Metastatic Breast Carcinoma in the Brain (tissue), 10 donors: ENCODE data around the gene ATG2B.

DNA sequence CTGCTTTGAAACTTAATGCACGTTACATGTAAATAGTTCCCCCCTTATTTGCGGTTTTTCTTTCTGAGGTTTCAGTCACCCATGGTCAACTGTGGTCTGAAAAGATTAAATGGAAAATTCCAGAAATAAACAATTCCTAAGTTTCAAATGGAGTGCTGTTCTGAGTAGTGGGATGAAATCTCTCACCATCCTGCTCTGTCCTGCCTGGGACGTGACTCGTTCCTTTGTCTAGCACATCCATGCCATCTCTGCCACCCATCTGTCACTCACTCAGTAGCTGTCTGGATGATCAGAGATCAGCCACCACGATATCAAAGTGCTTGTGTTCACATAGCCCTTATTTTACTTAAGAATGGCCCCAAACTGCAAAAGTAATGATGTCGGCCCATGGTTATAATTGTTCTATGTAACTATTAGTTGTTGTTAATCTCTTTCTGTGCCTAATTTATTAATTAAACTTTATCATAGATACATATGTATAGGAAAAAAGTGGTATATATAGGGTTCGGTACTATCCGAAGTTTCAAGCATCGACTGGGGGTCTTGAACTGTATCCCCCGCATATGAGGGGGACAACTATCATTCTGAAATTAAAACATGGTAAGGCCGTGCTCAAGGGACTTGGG, 51.4 kb upstream of the DICER1 start:
- PRO-cap, 10 experiments: no peak in any of the 10 experiments

DNA sequence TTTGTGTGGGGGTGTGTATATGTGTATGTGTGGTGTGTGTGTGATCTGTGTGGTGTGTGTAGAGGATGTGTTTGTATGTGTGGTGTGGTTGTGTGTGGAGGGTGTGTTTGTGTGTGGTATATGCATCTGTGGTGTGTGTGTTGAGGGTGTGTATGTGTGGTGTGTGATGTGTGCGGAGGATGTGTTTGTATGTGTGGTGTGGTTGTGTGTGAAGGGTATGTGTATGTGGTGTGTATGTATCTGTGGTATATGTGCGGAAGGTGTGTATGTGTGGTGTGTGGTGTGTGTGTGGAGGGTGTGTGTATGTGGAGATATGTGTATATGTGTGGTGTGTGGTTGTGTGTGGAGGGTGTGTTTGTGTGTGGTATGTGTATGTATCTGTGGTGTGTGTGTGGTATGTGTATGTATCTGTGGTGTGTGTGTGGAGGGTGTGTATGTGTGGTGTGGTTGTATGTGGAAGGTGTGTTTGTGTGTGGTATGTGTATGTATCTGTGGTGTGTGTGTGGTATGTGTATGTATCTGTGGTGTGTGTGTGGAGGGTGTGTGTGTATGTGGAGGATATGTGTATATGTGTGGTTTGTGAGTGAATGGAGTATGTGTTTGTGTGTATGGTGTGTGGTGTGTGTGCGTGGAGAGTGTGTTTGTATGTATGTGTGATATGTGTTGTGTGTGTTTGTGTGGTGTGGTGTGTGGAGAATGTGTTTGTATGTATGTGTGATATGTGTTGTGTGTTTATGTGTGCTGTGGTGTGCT, 61.2 kb downstream of the CLMN start:
- PRO-cap, 10 experiments: no peak in any of the 10 experiments

- PRO-cap, 10 experiments: no peak in any of the 10 experiments
These were observed 9.1 kb downstream of the CLMN start for GRCh38 chr14:95310625-95311022.

DNA sequence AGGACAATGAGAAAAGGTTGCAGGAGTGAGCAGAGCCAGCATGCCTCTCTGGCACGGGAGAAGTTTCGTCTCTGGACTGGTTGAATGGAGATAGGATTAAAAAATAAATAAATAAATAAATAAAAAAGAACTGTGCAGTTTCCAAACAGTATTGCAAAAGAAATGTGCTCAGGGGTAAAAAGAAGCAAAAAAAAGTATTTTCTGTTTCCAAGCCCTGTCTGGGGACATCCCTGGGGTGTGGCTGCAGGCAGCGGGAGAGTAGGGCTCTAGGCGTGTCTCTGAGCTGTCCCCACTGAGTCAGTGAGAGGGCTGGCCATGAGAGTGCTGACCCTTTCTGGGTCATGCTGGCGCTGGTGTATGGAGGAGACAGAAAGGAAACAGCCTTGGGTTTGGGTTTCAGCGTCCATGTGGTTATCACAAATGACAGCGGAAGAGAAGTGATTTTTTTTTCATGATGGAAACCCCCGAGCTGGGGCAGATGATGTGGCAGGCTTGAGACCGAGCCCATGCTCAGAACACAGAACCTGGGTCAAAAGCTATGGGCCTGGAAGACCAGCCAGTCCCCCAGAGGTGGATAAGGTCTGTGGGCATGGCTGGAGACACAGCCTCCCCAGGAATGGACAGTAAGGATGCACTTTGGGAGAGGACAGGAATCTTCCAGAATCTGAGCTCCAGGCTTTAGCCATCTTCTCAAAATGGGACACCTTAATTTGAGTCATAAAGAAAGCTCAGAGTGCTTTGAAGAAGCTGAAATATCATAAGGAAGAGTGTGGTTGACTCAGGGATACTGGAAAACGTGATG, 36.3 kb downstream of the SYNE3 start:
- PRO-cap, 10 experiments: no peak in any of the 10 experiments

DNA sequence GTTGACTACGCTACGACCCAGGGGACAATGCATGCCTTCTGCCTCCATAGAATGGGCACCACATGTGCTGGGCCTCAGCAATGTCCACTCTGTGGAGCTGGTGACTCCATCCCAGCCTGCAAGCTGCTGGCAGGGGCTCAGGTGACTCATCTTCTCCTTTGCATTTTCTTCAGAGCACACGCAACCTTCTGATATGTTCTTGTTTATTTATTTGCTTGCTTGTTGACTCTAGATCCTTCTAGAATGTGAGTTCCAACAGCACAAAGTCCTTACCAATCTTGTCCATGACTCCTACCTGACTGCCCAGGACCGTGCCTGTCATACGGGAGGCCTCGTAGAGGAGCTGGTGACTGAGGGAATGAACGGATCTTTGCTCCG, 15.4 kb downstream of the SYNE3 start:
- PRO-cap, 10 experiments: peak in 1 of 10 experiments; most common minus-strand start position 91 of the sequence (in 1)

DNA sequence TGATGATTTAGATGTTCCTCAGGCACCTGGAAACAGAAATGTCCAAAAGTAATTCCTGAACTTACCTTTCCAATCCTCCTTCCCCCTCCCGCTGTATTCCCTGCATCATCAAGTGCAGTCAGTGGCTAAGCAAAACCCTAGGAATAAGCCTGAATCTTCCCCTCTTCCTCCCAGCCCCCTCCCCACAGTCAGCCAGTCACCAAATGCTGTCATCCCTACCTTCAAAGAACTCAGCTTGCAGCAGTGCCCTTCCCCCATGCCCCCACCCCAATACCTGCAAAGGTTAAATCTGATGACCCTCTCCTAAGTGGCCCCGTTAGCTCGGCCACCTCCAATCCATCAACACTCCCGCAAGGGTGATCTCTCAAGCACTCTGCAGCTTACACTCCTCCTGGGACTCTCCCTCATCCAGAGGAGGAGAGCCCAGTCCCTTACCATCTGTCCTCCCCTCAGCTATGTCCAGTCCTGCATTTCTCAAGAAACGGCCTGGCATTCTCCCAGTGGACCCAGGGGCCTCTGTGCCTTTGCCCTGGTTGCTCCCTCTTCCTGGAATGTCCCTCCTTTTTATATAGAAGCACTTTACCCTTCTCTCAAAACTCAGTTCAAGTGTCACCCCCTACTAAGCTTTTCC, 9.1 kb upstream of the GLRX5 start:
- PRO-cap, 10 experiments: no peak in any of the 10 experiments

DNA sequence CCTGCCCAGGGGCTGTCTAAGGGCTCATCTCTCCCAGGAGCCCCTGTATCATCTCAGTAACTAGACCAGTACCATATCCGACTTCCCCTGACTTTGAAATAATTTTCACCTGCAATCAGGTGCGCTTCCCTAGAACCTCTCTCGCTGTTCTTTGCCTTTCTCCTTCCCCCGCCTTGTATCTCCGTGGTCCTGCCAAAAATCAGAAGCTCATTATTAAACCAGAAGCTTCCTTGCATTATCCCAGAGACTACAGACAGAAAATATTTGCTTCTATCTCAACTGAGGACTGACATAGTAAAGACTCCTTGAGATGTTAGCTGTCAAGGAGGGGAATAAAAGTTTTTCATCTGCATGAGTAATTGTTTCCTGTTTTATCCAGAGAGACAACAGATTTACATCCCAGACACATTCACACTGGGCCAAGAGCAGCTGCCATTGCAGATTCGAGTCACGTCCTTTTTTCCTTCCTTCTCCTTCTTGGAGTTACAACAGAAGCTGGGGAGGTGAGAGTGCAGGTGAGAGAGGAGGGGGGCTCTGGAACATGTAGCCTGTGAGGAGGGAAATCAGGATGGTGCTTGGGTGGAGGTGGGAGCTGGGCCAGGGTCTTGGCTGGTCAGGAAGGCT, 16.1 kb upstream of the TCL1B start:
- PRO-cap, 10 experiments: no peak in any of the 10 experiments

DNA sequence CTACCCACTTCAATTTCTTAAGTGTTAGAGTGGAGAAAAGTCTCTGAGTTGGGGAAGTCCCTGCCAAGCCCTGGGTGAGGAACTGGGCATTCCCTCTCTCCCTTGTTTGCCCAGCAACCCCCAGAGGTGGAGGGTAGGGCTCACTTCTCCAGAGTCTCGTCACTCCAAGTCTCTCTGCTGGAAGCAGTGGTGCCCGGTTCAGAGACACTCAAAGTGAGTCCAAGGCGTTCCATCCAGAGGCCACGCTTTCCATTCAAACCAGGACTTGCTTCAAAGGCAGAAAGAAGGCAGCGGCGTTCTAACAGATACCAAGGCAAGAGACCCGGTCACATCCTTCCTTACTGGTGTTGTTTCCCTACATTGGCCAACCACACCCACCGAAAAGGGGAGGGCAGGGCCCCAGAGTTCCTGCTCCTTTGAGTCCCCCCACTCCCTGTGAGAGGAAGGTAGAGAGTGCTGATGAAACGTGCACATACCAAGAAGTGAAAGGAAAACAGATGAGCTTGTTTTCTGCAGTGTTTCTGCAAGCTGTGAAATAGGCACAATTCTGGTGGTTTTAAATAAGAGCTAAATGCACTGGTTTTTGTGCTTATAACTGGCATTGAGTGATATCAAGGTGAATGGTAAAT, 6.0 kb upstream of the BDKRB2 start:
- PRO-cap, 10 experiments: no peak in any of the 10 experiments

DNA sequence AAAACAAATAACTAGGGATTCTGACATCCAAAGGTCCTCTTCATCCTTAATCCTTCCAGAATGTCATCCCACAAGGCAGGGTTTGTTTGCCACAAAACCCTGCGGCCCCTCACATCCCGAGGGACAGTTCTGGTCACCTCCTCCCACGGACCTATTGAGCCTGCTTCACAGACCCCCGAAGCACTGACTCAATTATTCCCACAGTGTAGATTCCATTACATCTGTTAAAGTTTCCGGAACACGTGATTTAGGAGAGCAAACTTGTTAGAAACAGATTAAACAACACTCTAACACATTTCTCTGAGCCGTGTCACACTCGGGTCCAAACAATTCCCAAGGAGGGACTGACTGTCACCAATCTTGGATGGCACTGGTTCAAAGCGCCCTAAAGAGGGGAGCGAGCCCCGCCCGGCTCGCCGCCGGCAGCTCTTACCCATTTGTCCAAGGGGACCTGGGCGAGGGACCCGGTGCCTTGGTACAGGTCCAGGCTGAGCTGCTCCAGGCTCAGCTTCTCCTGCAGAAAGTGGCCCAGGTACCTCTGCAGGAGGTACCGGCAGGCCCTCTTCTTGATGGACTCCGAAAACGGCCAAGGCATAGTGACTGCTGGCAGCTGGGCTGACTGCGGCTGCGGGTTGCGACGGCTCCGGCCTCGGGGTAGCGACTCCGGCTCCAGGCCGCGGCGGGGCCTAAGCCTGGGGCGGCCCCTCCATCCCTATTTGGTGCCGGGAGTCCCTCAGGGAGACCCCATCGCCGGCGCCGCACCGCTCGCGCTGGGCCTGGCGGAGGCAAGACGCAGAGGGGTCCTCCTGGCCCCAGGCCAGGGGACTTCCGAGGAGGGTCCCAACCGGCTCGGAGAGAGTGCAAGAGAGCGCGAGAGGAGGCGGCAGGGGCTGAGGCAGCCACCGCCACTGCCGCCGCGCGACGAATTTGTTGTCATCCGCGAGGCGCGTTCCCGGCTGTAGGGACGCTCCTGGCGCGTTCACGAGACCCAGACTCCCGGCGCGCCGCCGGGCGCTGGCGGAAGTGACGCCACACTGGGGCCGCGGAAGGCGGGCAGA, at the start of gene ATG2B:
ATG2B (minus strand) TSS at position 960 of the 1,058 bp plus-strand sequence.
- PRO-cap, 10 experiments: peak in 10 of 10 experiments; most common plus-strand start position 293 of the sequence (in 1); most common minus-strand start position 960 of the sequence (in 8)

- PRO-cap, 10 experiments: no peak in any of the 10 experiments
These were observed 32.1 kb downstream of the AK7 start for GRCh38 chr14:96423888-96424503.

DNA sequence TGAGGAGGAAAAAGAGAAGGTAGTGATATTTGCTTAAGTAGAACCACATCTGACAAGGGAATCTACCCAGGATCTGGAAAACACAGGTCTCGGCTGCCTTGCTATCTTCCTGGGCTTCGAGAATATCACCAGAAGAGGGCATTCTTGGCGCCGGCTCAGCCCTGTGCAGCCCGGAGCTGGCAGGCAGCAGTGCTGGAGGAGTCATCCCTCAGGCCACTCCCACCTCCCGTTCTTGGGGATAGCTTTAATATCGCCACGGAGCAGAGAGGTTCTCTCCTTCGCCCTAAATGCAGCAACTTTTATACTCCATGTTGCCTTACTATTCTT, 1181.2 kb downstream of the VRK1 start:
- PRO-cap, 10 experiments: no peak in any of the 10 experiments

GRCh38 chr14:98138089-98138699, 1133.8 kb downstream of the BCL11B start:
- PRO-cap, 10 experiments: no peak in any of the 10 experiments

DNA sequence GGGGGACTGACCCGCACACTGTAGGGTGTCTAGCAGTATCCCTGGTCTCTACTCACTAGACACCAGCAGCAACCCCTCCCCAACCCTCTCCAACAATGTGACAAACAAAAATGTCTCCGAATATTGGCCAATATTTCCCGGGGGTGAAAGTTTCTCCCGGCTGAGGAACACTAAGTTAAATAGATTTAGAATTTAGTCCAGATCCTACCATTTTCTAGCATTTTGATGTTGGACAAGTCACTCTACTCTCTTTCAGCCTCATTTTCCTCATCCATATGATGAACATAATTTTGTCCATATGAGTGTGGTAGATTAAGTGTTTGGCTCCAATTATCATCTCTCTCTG, 647.4 kb downstream of the BCL11B start:
- PRO-cap, 10 experiments: no peak in any of the 10 experiments

DNA sequence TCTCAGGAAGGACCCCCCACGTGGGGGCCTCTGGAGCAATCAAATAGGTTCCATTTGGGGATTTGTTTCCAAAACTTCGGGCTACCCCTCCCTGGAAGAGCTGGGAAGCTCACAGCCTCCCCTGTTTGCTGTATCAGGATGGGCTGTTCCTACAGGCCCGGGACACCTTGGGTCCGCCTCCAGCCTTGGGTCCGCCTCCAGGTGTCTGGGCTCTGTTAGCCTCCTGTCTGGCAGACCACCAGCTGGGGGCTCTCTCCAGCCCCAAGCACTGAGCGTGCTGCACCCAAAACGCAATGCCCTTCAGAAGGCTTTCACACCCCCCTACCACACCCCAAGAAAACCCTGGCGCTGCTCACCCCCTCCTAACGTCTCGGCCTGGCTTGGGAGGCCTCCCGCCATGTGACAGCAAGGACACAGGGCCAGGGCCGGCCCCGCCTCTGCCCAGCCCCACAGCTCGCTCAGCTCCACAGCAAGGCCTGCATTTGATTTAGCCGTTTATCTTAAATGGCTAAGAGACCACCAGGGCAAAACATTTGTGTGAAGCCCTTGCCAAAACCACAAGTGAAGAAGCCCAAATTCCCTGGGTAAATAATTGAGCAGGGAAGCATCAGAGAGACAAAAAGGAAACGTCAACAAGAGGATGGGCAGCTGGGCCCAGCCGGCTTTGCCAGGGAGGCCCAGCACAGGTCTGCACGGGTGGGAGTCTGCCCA, 40.0 kb downstream of the BCL11B start:
- PRO-cap, 10 experiments: no peak in any of the 10 experiments

DNA sequence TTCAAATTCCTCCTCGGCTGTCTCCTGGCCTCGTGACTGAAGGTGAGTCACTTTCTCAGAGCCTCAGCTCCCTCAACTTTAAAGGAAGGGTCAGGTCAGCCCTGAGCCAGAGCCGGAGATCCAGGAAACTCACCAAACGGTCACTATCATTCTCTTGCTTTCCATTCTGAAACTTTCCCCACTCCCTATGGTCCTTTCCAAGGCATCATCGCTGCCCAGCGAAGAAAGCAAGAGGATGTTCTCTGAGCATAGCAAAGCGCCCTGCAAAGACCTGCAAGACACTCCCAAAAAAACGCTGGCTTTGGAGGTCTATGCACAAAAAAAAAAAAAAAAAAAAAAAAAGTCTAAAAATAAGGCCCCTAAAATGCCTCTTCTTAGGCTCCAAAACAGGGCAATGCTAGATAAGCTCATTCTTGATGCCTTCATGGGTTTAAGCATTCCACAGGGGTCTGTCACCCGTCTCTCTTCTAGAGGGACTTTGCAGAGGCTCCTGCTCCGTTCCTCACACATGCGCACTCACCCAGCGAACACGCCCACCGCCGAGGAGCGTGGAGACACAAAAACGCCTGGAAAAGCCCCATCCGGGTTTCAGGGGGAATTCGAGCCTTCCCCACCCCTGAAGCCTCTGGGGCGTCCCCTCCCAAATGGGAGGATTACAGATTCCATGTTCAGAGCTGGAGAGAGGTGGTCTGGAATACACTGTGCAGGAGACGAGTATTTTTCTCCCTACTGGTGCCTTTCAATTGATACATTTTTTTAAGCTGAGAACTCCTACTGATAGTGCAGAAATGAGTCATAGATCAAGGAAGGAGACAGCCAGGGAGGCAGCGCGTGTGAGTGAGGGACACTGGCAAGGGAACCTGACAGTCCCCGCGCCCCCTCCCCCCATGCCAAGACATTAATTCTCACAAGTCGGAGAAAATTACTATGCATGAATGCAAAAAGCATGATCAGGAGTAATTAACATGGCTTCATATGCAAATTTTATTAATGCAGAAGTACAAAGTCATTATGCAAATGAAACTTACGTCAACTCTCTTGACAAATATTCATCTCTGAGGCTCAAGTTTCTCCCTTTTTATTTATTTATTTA, 37.1 kb downstream of the BCL11B start:
- PRO-cap, 10 experiments: no peak in any of the 10 experiments

DNA sequence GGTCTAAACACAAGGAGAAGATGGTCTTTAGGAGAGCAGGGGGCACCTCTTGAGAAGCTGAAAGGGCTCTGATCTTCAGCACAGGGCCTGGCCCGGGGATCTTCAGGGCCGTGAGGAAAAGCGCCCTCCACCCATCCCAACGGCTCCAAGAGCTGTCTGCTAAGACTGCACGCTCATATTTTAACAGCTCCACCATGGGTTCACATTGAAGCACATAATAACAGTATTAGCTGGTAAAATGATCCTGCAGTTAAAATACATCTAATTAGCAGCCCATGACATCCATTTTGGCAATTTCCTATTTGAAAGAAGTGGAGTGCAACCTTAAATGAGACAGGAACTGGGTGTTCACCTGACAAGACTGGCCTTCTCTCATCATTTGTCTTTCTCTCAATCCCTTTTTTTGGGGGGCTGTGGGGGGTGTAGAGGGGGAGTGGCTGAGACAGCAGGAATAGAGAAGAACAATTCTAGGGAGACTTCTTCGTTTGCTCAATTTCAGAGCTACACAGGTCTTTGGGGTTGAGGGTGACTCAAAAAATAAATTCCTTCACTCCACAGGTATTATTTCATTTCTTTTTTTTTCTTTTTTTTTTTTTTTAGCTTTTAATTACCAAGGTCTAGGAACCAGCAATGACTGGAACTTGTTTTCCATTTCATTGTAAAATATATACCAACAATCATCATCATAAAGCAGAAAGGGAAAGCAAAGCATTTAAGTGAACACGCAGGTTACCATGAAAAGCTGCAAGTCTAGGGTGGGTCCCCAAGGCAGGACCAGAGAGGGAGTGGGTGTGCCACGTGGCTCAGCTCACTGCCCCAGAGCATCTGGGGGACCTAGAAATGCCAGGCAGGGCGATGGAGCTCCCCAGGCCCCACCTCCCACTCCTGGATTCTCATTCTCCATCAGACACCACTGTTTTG, 35.1 kb downstream of the BCL11B start:
- PRO-cap, 10 experiments: no peak in any of the 10 experiments

- PRO-cap, 10 experiments: no peak in any of the 10 experiments
These were observed 30.2 kb downstream of the BCL11B start for GRCh38 chr14:99241694-99242273.

DNA sequence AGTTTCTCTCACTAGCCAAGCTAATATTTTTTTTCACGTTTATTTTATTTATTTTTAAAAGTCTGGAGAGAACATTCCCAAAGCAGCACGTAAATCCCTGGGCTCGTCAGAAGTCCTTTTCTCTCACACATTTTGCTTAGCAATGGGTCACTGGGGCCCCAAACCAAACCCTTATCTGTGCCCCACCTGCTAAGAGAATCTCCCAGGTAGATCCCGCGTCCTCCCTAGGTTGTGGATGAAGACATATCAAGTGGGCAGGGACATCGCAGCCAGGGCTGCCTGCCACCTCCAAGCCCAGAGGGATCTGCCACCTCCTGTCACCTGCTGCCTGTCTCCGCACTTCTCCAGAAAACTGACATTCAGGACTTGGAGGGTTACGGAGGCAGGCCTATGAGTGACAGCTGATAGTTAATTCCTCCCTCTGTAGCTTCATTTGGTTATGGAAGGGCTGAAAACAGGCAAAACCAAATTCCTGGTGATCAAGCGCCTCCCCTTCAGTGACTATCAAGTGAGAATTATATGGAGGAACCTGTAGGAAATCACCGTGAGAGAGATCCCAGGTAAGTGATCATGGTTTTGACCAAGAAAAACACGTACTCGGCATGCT, 19.5 kb downstream of the BCL11B start:
- PRO-cap, 10 experiments: no peak in any of the 10 experiments

- PRO-cap, 10 experiments: peak in 1 of 10 experiments; most common plus-strand start chr14:99262614 (in 1); most common minus-strand start chr14:99262462 (in 1)
These were observed 9.7 kb downstream of the BCL11B start for GRCh38 chr14:99262096-99262836.

- PRO-cap, 10 experiments: no peak in any of the 10 experiments
These were observed 27.3 kb downstream of the CCNK start for GRCh38 chr14:99508537-99508940.